Tongue (tissue), 2 donors: Measurements from ENCODE around the gene CLDN19.

DNA sequence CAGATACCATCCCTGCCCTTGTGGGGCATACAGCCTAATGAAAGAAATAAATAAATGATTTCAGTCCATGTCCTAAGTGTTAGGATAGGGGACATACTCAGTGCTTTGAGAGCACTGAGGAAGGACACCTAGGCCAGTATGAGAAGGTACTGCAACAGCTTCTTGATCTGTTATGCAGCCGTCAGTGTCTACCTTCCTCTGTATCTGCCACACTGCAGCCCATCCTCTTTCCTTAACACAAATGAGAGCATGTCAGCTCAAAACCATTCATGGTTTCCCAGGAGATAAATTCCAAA lies 1.5 kb downstream of the ZMYND12 start:
- RAMPAGE, long total RNA: no peak

DNA sequence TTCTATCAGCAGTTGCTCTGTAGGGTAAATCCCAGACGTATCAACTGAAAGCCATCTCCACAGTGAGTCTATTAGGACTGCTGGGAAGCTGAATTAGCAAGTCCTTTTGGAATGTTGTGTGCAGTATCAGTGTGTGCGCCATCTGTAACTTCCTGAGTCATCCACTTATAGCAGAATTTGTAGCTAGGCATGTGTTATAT lies 21.3 kb downstream of the CCDC30 start:
- RAMPAGE, long total RNA: no peak

GRCh38 chr1:42680812-42681610 lies 1.2 kb upstream of the YBX1 start:
- RAMPAGE, long total RNA: no peak

GRCh38 chr1:42695338-42696438 lies 13.5 kb downstream of the YBX1 start:
- RAMPAGE, long total RNA: no peak

GRCh38 chr1:42700423-42701180 lies 18.4 kb downstream of the YBX1 start:
- RAMPAGE, long total RNA: no peak

DNA sequence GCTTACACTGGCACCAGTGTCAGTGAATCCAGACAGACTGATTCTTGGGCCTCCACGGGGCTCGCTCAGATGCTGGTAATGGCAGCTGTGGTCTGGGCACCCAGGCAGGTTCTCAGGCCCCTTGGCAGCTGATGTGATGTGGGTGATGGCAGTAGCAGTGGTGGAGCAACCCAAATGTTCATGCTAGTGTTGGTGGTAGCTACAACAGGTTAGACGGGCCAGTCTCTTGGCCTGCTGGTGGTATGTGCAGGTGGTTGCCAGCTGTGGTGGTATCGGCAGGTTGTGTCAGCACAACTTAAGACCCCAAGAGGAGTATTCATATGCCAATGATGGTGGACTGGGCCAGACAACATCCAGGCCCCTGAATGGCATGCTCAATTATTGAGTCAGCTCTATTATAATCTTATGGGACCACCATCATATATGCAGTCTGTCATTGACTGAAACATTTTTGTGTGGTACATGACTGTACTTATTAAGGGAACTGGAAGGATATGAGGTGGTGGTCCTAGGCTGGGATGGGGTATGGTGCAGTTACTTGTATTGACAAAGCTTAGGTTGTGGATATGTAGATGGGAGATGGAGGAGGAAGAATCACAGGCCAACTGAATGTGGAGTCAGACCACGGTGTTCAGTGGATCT lies 24.1 kb downstream of the CLDN19 start:
- RAMPAGE, long total RNA: no peak

DNA sequence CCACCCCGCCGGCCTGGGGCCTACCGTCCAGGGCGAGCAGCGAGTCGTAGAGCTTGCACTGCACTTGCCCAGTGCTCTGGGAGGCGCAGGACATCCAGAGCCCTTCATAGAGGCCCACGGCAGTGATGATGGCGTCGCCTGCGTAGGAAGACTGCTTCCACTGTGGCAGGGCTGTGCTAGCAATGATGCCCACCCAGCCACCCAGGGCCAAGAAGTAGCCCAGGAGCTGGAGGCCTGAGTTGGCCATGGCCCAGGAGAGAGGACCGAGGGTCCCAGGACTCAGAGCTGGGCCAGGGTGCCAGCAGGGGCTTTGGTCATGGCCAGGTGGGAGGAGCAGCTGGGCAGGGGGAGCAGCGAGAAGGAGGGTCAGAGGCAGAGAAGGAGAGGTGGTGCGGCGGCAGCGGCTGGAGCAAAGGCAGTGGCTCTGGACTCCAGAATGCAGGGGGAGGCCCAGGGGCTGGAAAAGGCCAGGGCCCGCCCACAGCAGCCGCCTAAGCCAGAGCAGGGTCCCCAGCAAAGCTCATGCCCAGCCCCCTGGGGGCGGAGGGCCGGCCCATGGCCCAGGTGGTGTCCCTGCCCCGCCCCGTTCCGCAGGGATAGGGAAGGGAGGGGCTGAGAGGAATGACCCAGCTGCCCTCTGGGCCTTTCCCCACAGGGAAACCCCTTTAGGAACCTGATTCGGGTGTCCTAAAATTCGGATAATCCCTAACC lies at the start of gene CLDN19:
Gene CLDN19, minus strand, starts transcription at position 420 of the 711 bp plus-strand sequence.
- RAMPAGE, long total RNA: no peak

DNA sequence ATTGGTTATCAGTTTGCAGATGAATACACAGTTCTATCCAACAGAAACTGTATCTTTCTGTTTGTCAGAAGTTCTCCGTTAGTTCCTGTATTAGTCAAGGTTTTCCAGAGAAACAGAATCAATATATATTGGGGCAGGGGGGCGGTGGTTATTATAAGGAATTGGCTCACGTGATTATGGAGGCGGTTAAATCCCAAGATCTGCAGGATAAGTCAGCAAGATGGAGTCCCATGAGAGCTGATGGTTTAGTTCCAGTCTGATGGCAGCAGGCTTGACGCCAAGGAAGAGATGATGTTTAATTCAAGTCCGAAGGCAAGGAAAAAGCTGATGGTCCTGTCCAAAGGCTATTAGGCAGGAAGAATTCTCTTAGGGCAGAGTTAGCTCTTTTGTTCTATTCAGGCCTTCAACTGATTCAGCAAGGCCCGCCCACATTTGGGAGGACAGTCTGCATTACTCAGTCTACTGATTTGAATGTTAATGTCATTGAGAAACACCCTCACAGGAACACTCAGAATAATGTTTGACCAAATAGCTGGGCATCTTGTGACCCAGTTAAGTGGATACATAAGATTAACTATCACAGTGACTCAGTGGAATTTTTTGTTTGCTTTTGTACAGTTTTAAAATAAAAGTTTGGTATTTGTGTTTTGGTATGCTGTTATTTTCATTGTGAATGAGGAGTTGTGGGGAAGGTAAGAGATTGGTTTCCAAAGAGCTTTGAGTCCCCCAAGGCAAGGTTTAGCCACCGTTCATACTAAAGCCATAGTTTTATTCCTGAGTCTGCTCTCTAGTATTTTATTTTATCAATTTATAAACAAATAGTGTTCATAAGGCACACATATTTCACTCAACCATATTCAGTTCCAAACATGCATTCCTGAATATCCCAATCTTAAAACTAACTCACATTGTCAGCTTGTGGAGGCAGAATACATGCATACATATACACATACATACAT lies 1.8 kb upstream of the ZNF691 start:
- RAMPAGE, long total RNA: no peak

GRCh38 chr1:42946980-42947553 lies 11.6 kb downstream of the SLC2A1 start:
- RAMPAGE, long total RNA: no peak

- RAMPAGE, long total RNA: no peak
Observed at GRCh38 chr1:42951314-42952015, 7.2 kb downstream of the SLC2A1 start.

GRCh38 chr1:42979758-42980875 lies 21.4 kb upstream of the SLC2A1 start:
- RAMPAGE, long total RNA: no peak

DNA sequence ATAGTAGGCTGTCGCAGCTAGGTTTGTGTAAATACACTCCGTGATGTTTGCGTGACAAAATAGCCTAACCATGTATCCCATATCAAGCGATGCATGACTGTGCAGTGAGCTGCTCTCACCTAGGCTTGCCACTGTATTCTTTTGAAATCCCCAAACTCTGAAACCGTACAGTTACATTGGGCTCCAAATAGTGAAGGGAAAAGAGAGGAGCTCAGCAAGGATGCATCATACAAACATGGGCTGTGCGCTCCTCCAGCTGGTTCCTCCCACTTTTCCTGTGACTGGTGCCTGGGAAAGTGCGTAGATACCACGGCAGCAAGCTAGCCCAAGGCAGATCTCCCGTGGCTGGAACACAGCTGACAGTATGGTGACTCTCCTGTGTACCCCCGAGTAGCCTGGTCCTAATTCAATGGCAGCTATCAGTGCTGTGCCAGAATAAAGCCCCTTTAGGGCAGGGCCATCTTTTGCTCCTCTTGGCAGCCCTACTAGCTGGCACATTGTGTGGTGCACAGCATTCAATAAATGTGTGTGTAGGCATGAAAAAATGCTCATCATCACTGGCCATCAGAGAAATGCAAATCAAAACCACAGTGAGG lies 35.5 kb downstream of the CFAP57 start:
- RAMPAGE, long total RNA: no peak

DNA sequence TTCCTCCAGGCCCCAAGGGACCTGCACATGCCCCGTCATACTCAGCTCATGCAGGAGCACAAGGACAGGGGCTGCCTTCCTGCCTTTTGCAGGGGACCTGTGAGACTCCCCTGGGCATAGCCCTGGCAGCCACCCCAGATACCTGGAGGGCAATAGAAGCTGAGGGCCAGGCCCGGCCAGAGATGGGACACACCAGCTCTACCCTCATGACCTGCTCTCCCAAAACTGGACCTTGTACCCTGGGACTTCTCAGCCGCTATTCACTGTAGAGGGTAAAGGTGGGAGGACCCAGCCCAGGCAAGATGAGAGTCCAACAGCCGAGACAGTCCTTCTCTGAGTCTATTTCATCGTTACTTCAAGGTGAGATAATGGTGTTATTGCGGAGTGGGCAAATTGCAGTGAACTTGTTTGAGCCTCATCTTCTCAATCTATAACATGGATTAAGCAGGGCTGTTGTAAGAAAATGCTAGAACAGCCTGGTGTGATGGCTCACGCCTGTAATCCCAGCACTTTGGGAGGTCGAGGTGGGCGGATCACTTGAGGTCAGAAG lies 7.8 kb downstream of the C1orf210 start:
- RAMPAGE, long total RNA: no peak

- RAMPAGE, long total RNA: no peak
Observed at GRCh38 chr1:43345277-43345605, 7.6 kb downstream of the MPL start.

GRCh38 chr1:43381811-43382613 lies 7.6 kb downstream of the MED8 start:
- RAMPAGE, long total RNA: no peak

DNA sequence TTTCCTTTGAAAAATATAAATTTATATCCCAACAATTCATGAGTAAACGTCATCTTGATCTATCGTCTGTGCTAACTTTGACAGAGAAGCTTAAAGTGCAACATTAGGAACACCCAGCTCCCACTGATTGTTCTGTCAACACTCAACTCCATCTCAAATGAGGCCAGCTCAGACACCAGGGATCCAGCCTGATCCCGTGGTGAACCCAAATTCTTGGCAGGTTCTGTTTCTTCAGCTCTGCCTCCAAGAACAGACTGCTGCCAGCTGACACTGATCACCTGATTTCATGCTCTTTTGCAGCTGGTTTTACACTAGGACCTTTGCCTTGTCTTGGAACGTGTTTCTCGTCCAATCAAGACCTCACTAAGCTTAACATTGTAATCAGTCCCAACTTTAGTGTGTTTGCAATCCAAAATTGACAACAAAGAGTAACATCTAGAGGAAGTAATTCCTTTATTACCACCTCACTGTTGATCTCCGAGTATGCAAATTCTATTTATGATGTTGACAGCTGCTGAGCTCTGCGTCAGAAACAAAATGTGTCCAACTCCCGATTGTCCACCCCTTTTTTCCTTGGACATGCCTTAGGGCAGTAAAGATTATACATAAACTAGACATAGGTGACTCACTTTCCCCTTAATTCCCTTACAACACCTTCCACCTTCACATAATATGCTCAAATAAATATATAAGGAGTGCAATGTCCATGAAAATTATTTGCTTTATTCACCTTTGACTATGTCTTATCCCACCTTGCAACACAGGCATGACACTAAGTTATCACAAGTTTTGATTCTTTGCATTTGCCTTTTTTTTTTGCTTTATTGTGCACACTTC lies 1.6 kb upstream of the HYI start:
- RAMPAGE, long total RNA: no peak

DNA sequence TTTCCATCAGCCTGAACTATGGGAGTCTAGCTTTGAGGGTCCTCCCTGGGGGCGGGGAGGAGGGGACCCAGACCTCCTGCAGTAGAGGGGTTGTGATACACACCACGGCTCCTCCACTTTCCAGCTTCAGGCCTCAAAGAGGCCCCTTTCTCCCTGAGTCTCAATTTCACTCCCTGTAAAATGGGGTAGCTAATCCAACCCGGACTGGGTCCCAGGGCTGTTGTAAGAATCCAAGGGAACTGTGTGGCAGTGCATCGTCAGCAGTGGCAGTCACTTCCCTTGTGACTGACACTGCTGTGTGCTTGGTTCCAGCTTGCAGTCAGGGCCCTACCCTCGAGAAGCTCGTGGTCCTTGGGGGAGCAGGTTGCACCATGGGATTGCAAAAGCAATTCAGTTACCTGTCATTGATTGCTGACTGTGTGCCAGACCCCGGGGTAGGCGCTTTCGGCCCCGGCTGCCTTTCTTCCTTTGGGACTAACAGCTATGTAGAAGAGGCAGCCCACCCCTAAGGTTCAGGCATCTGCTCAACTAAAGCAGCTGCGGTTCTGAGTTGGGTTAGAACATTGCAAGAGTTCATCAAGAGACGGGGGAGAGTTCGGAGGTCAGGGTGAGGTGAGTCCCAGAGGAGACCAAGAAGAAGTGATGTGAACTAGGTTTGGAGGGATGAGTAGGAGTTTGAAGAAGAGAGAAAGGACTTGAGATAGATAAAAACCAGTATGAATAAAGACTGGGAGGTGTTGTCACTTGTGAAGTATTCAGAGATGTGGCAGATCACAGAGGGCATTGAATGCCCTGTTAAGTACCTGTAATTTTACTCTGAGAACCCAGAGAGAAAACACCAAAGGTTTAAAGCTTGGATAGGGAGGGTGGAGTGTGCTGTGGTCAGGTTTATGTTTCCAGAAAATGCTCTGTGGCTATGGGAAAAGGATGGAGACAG lies 3.0 kb downstream of the PTPRF start:
- RAMPAGE, long total RNA: no peak

DNA sequence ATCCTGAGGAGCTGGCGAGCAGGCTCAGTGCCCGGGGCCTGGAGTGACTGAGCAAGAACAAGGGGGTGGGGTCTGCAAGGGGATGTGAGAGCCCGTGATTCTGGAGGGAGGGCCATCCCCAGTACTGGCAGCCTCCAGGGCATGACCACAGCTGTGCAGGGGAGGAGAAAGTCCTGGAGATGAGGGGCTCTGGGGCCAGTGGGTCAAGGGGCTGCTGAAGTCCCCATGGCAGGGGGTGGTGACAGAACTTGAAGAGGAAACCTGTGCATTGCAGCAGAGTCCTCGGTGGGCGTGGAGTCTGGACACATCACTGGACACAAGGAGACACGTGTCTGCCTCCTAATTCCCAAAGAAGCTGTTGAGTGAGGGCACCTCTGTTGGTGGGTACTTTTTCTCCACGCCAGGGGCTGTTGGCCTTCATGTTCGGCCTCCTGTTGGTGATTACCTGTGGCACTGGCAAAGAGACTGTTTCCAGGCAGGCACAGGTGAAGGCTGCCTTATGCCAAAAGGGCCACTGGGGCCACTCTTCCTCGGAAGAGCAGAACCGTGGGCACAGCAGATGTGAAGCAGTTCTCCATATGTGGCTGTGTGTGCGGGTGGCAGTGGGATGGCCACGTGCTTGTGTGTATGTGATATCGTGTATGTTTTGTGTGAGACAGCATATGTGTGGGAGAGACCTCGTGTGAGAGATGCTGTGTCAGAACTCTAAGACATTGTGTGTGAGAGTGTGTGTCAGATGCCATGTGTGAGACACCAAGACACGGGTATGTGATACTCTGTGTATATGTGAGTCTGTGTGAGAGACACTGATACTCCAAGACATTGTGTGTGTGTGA lies 53.6 kb upstream of the KDM4A start:
- RAMPAGE, long total RNA: no peak

- RAMPAGE, long total RNA: no peak
Observed at GRCh38 chr1:43620715-43621251, 29.2 kb upstream of the KDM4A start.

- RAMPAGE, long total RNA: no peak
Observed at GRCh38 chr1:43902100-43902462, 31.5 kb upstream of the ARTN start.